SJCRH30 (cell line): ENCODE measurements around a stretch of chr1.

- RAMPAGE, long total RNA: no peak
Measured at GRCh38 chr1:228227180-228227736, 19.4 kb downstream of the OBSCN start.

- RAMPAGE, long total RNA: no peak
Measured at GRCh38 chr1:228370098-228370476, 36.5 kb downstream of the TRIM11 start.

GRCh38 chr1:228407746-228408308 lies 1.2 kb upstream of the TRIM11 start:
- RAMPAGE, long total RNA: no peak

GRCh38 chr1:228490212-228491092 lies 3.3 kb downstream of the RNF187 start:
- RAMPAGE, long total RNA: no peak

DNA sequence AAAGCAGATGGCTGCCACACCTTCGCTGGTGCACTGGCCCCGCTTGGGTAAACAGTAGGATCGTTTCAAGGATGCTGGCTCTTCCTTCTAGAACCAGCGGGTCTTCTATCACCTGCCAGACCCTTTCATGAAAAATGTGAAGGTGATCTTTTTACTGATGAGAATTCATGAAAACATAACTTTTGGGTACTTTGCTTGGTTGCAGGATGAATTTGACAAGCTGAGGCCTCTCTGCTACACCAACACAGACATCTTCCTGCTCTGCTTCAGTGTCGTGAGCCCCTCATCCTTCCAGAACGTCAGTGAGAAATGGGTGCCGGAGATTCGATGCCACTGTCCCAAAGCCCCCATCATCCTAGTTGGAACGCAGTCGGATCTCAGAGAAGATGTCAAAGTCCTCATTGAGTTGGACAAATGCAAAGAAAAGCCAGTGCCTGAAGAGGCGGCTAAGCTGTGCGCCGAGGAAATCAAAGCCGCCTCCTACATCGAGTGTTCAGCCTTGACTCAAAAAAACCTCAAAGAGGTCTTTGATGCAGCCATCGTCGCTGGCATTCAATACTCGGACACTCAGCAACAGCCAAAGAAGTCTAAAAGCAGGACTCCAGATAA lies 7.9 kb downstream of the RHOU start:
- RAMPAGE, long total RNA: no peak

DNA sequence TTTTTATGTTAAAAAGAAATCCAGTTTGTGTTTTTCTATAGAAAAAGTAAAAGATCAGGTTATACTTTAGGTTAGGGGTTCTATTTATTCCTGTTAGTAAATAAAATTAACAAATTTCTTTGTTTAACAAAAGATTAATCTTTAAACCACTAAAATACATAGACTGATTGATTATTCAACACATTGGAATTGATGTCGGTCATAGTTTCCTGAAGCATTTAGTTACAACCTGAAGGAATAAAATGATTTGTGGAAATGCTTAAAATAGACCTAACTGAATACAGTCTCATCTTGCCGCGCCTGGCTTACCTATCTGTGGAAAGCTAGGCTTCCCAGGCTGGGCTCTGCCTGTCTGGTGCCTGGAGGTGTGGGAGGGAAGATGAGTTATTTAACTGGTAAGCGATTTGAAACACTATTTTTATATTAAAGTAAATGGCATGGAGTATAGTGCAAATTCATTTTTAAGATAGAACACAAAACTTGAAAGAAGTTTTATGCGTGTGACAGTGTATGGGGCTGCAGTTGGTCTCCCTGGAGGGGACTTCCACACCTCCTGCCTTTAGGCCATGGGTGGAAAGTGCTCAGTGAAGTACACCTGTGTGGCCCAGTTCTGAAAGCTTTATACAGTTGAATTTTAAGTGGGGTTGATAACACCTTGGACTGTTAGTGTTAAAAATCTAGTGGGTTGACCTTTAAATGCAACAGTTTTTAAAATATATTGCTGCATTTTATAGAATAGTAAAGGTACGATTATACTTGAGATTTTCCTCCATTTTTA lies 10.3 kb downstream of the RHOU start:
- RAMPAGE, long total RNA: no peak

DNA sequence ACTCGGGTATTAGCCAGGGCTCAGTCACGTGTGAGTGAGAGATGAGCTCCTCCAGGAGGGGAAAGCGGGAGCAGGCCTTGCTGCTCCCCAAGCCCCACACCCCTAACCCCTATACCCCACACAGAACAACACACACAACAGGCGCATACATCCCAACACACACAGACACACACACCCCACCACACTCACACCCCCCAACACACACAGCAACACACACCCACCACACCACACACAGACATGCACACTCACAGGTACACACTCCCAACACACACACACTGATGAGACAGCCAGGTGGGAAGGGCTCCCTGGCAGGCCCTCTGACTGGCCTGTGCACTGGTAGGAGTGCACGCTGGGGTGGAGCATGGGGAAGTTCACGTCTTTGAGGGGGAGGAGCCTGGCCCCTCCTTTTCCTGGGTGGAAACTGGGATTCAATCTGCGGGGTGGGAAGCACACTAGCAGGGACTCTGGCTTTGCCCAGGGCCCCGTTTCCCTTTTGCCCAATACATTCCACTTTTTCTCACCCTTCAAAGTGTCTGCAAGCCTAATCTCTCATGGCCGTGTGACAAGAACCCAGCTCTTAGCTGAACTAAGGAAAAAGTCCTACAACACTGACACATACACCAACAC lies 116.8 kb downstream of the RHOU start:
- RAMPAGE, long total RNA: no peak

DNA sequence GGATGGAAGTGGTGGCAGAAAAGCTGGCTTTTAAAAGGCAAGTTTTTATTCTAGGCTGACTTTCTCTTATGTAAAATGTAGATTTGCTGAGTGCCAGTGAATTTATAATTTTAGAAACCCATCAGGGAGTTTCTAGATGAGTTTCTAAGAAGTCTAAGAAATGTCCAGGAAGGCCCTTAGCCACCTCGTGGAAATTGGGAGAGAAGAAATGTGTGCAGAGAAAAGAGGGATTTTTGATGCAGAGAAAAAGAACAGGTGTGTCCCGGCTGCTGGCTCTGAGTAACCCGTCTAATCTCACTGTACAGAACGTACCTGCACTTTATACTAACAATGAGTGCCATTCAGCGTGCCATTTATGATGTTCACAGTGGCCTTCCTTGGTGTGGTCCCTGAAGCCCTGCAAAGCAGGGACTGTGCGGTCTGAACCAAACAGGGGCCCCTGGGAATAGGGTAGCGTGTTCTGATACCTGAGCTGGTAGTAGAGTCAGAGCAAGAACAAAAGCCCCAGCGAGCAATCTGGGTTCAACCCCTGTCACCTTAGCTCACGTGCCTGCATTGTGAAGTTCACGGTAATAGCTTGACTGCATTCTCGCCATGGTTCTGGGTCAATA lies 125.5 kb downstream of the RHOU start:
- RAMPAGE, long total RNA: no peak

DNA sequence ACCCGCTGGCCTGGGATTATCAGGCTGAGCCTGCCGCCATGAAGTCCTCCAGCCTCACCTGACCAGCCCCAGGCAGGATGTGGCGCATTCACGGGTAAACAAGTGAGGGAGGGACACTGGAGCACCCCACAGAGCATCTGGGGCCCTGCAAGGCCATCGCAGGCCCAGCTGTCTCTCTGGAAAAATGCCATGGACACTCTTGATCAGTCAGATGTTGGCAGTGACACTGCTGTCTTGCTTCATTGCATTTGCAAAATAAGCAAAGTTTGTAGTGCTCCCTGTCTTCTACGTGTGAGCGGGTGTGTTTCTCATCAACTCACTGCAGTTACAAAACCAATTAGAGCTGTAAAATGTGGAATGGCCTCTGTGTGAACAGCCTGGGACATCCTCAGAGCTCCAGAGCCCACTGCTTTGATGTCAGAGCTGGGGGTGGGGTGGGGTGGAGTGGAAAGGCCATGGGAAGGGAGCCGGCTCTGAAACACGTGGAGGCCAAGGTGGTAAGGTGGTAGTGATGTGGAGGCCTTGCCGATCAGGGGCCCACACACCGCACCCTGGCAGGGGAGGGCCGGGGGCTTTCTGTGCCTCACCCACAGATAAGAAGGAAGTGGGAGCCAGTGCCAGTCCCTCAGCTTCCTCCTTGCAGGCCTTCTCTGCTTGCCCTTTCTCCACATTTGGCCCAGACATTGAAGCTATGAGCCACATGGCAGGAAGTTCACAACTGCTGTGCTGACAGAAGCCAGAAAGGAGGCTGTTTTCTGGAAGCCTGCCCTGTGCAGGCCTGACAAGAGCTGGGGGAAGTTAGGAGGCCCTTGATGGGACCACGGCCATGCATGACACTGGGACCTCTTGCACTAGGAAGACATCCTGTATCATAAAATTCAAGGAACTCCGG lies 254.9 kb downstream of the RHOU start:
- RAMPAGE, long total RNA: no peak

- RAMPAGE, long total RNA: no peak
Measured at GRCh38 chr1:229058529-229059283, 212.2 kb upstream of the RAB4A start.

- RAMPAGE, long total RNA: no peak
Measured at GRCh38 chr1:229068144-229068803, 202.6 kb upstream of the RAB4A start.

DNA sequence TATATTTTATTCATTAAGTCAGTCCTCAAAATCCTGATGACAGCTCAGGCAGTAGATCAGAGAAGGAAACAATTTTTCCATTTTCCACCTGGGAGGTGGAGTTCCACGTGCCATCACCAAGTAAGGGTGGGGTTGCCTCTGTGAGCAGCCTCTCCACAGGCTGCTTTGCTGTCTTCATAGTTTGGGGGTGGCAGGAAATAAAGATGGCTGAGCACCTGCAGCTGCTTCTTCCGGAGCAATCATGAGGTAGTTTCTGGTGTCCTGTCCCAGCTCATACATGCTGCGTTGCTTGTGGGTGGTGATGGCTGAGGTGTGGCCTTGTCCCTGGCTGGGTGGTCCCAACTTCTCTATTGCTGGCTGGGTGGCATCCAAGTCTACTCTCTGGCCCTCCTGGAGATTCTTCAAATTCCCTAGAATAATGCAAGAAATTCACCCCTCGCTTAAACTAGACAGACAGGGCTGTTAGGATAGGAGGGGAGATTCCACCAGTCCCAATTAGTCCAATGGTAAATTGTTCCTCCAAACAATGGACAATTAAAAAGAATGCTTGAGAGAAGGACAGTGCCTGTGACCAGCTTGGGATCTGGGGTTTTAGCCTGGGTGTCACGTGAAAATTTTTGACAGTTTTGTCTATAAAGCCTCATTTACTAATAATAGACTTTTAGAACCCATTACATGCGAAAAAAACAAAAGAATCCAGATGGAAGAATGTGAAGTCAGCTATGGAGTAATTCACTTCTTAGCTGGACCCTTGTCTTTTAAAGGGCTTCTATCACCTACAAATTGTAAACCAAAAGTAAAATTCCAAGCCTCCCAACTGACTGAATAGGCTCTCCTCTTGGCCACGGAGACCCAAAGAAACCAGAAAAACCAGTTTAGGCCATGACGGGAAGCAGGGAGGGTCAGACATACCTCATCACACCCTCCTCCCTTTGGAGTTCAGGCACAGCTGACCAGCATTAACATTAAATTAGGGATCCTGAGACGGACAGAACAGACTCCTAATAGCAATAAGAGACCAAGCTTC lies 177.7 kb upstream of the RAB4A start:
- RAMPAGE, long total RNA: no peak

- RAMPAGE, long total RNA: no peak
Measured at GRCh38 chr1:229269505-229270136, 1.3 kb upstream of the RAB4A start.

- RAMPAGE, long total RNA: no peak
Measured at GRCh38 chr1:229292846-229293255, 21.9 kb downstream of the RAB4A start.

DNA sequence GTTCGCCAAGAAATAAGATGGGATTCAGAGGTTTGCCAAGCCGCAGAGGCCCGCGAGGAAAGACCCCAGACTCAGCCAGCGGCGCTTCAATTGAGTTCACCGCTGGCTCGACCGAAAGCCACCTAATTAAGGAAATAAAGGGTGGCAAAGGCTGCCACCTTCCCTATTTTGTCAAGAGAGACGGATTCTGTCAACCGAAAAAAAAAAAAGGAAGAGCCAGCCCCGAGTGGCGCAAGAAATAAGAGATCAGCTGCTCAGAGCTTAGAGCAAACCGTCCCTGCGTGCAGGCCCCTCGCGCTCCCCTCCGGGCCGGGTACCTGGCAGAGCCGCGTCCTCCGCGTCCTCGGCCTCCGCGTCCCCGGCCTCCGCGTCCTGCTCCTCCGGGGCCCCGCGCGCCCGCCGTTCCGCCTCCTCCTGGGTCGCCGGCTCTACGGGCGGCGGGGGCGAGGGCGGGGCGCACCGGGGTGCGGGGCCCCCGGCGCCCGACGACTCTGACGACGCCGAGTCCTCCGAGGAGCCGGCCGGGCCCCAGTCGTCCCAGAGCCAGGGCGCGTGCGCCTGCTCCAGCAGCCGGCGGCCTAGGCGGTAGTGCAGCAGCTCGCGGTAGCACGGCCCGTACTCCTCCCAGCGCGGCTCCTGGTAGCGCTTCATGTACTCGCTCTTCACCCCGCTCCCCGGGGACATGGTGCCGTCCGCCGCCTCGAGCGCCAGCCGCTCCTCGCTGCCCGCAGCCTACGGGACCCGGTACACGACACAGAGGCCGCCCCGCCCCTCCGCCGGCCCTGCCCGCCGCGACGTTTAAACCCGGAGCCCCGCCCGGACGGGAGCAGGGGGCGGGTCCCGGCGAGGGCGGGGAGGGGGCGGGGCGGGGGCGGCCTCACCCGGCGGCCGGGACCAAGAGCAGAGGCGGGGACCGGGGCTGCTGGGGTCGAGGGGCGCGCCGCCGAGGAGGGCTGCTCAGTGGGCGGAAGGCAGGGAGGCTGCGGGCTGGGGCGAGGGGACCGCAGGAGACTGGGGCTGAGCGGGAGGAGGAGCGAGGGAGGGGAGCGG lies 740 bp downstream of the CCSAP start:
- RAMPAGE, long total RNA: no peak

GRCh38 chr1:229370375-229371069 lies 27.7 kb upstream of the CCSAP start:
- RAMPAGE, long total RNA: no peak

DNA sequence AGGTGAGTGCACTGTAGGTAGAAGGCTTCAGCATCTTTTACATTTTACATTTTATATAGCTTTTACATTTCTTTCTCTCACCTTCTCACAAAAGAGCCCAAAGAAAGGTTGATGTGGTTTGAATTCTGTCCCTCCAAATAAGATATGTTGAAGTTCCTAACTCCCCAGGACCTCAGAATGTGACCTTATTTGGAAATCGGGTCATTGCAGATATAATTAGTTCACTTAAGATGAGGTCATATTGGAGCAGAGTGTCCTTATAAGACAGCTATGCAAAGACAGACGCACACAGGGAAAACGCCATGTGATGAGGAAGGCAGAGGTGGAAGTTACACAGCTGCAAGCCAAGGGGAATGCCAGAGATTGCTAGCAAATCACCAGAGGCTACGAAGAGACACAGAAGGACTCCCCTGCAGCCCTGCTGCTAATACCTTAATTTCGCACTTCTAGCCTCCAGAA lies 5.1 kb upstream of the ABCB10 start:
- RAMPAGE, long total RNA: no peak

DNA sequence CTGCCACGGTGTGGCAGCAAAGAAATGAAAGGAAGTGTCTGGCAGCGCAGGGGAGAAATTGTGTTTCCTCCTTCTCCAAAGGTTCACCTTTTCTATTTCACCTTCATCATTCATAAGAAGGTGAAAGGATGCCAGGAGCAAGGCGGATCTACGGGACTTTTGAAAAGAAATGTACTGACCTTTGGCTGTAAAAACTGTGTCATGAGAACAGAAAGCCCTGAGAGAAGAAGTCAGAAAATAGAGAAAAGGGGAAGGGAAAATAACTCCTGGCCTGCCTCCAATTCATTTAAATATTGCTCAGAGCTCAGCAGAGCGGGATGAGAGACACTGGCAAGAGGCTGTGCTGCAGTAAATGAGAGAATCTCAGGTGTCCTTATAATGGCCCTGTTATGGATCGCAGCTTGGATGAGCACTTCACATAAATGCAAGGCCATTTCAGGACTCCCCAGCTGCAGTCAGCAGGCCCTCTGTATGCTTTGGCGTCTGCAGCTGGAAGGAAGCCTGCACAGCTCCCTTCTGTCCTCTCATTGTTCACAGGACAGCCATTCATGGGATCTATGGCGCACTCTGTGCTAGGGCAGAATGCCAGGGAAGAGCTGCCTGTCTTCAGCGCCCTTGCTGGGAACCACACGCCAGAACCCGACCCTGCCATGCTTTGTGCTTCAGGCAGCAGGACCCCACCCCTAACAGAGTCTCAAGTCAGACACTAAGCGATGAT lies 20.5 kb upstream of the ABCB10 start:
- RAMPAGE, long total RNA: no peak

- RAMPAGE, long total RNA: no peak
Measured at GRCh38 chr1:229635627-229636212, 9.7 kb downstream of the URB2 start.

GRCh38 chr1:229856354-229856590 lies 210.8 kb upstream of the GALNT2 start:
- RAMPAGE, long total RNA: no peak